ENCODE results near the genes IBSP, SPP1 and ABCG2.

- PRO-cap, result no peak
- RRBS, 2 experiments, result no CpG with 5 or more reads among the region's 6 CpGs
These were observed 33.5 kb downstream of the AFF1 start for GRCh38 chr4:86968233-86968856.

DNA sequence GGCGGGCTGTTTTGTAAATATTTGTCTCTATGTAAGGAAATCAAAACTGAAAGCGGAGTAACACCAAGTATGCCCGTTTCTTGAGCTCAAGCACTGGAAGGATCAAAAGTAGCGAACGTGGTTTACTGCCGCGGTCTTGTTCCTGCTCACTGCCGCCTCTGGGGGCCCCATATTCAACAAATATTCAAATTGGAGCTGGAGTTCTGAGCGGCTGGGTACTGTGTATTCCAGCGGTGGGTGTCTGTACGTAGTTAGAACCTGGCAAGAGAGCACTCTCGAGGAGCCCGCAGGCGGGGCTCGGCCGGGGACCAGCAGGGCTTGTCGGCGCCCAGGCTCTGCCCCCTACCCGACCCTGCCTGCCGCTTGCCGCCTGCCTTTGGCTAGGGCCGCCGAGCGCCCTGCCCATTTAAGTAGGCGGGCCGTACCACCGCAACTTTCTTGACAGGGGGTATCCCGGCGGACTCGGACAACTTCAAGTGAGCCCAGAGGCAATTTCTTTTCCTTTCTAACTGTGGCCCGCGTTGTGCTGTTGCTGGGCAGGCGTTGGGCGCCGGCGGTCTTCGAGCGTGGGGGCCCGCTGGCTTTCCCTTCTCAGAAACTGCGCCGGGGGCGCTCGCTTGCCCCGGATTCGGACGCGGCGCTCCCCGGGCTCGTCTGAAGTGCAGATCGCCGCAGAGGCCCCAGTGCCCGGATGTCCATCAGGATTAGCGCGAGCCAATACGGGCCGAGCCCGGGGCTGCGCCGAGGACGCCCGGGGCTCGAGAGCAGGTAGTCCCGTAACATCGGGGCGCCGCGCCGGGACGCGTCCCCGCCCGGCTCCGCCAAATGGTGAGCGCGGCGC is 71.9 kb downstream of the AFF1 start:
- PRO-cap, result bidirectional peak, plus-strand start at position 553 of the sequence, minus-strand start at position 378 of the sequence; bidirectional peak, plus-strand start at position 771 of the sequence, minus-strand start at position 661 of the sequence
- RRBS, 2 experiments, result 2 to 3% methylated on average over 13 of the region's 77 CpGs

- PRO-cap, result no peak
- RRBS, 2 experiments, result no CpG with 5 or more reads among the region's 4 CpGs
These were observed 135.7 kb downstream of the AFF1 start for GRCh38 chr4:87070511-87070958.

GRCh38 chr4:87118695-87119355 is 101.6 kb downstream of the KLHL8 start:
- PRO-cap, result no peak
- RRBS, 2 experiments, result no CpG with 5 or more reads among the region's 3 CpGs

GRCh38 chr4:87119667-87120346 is 100.6 kb downstream of the KLHL8 start:
- PRO-cap, result no peak
- RRBS, 2 experiments, result no CpG with 5 or more reads among the region's 7 CpGs

DNA sequence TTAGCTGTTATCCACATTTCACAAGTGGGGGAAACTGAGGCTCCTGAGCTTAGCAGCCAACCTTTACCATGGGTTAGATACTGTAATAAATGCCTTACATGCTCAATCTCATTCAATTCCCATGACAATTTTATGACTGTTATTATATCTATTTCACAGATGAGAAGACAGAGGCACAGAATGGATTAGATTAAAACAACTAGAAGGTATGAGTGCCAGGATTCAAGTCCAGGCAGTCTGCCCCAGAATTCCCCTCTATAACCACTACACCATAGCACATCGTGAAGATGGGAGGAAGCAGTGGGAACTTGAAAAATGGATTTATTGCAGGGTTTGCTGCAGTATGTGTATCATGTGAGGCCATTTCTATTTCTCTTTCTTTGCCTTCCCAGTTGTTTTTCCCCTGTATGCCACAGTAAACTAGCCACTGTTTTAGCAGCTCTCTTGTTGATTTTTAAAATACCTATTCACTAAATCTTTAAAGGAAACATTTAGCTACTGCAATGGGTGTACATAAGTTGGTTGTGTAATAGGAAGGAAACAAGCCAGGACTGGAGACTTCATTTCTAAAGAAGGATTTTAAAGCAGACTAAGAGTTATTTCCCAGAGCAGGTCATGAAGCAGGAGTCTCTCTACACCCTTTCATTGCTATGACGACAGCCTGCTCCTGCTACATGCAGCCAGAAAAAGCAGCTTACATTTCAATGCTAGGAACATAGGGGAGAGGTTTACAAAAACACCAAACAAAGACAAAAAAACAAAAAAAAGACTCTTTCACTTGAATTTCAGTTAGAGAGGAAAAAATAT is 3.8 kb downstream of the SPARCL1 start:
- PRO-cap, result no peak
- RRBS, 2 experiments, result no CpG with 5 or more reads among the region's 2 CpGs

GRCh38 chr4:87527713-87528435 is 1.3 kb downstream of the SPARCL1 start:
- PRO-cap, result no peak
- RRBS, 2 experiments, result no CpG with 5 or more reads among the region's 2 CpGs

- PRO-cap, result no peak
- RRBS, 2 experiments, result no CpG with 5 or more reads among the region's 3 CpGs
These were observed at the start of gene IBSP for GRCh38 chr4:87799323-87799817. IBSP (plus strand) TSS chr4:87799554.

DNA sequence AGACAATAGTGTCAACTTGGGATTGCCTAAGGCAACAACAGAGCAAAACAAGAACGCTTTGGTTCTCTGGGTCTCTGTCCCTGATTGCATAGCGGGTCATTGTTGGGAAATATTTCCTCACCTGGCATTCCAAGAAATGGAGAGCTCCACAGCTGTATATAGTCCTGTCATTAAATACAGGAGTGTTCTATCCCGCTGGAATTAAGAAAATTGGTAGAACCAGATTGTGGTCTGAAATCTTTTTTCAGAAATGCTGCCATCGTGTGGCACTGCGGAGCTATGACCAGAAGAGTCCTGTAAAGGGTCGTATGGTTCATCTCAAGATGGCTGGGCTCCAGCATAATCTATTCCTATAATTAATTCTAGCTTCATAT is 2.0 kb upstream of the SPP1 start:
- PRO-cap, result no peak
- RRBS, 2 experiments, result no CpG with 5 or more reads among the region's 6 CpGs

GRCh38 chr4:87975337-87975998 is at the start of gene SPP1:
SPP1 (plus strand) TSS chr4:87975714.
- PRO-cap, result unidirectional peak, plus-strand start at chr4:87975714
- RRBS, 2 experiments, result no CpG with 5 or more reads among the region's 9 CpGs

DNA sequence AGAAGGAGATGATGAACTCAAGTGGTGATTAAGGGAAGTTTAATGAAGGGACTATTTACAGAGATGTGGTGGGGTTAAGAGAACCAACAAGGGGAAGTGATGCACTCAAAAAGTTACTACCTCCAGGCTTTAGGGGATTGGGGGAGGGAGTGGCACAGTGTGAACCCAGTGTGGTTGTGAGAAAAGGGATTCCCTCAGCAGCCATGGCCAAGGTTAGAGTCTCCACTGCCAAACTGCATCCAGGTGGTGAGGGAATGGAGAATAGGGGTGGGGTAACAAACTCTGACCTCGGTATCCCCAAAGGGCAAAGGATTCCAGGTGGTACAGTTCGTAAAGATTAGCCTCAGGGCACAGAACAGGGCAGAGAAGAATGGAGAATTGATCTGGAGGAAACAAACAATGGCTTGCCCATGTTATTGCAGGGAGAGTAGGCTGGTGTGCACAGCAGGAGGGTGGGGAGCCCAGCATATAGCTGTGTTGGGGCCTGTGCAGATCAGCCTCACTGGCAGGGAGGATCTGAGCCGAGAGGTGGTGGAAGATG is 28.0 kb downstream of the PKD2 start:
- PRO-cap, result no peak
- RRBS, 2 experiments, result no CpG with 5 or more reads among the region's 3 CpGs

DNA sequence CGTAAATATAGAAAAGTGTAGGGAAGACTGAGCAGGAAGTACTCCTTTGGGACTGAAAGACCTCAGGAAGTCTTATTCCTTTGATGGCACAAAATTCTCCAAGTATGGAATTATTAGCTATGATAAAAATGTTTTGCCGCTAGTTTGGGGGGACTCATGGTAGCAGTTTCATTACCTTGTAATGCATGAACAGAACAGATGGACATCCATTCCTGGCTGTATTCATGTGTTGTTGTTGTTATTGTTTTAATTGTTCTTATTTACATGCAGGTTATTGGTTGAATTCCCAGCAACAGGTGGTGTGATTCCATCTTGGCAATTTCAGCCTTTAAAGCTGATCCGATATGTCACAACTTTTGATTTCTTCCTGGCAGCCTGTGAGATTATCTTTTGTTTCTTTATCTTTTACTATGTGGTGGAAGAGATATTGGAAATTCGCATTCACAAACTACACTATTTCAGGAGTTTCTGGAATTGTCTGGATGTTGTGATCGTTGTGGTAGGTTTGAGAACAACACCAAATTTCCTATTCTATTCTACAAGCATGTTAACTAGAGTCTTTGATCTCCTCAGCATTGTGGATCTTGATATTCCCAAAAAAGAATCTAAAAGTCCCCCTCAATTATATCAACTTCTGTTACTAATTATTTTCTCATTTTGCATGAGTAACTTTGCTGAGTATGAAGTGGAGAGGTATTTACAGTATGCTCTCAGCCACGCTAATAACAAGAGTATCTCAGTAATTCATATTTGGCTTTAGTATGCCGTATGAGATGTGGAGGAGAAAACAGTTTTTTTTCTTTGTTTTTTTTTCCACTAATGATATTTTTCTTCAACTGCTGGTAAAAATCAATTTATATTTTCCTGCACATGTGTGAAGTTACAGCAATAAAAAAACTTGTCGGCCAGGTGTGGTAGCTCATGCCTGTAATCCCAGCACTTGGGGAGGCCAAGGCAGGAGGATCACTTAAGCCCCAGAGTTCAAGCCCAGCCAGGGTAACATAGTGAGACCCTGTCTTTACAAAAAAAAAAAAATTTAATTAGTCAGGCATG is 39.3 kb downstream of the PKD2 start:
- PRO-cap, result no peak
- RRBS, 2 experiments, result no CpG with 5 or more reads among the region's 8 CpGs

- PRO-cap, result no peak
- RRBS, 2 experiments, result no CpG with 5 or more reads among the region's 10 CpGs
These were observed 57.9 kb downstream of the PKD2 start for GRCh38 chr4:88065060-88066021.

DNA sequence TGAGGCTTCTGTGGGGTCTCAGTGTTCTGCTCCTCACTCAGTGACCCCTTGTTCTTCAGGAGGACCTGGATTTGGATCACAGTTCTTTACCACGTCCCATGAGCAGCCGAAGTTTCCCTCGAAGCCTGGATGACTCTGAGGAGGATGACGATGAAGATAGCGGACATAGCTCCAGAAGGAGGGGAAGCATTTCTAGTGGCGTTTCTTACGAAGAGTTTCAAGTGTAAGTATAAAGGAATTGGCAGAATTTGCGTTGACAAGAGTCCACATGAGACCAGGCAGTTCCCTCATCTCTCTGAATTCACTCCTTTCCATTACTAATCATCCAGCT is 60.4 kb downstream of the PKD2 start:
- PRO-cap, result no peak
- RRBS, 2 experiments, result no CpG with 5 or more reads among the region's 8 CpGs

DNA sequence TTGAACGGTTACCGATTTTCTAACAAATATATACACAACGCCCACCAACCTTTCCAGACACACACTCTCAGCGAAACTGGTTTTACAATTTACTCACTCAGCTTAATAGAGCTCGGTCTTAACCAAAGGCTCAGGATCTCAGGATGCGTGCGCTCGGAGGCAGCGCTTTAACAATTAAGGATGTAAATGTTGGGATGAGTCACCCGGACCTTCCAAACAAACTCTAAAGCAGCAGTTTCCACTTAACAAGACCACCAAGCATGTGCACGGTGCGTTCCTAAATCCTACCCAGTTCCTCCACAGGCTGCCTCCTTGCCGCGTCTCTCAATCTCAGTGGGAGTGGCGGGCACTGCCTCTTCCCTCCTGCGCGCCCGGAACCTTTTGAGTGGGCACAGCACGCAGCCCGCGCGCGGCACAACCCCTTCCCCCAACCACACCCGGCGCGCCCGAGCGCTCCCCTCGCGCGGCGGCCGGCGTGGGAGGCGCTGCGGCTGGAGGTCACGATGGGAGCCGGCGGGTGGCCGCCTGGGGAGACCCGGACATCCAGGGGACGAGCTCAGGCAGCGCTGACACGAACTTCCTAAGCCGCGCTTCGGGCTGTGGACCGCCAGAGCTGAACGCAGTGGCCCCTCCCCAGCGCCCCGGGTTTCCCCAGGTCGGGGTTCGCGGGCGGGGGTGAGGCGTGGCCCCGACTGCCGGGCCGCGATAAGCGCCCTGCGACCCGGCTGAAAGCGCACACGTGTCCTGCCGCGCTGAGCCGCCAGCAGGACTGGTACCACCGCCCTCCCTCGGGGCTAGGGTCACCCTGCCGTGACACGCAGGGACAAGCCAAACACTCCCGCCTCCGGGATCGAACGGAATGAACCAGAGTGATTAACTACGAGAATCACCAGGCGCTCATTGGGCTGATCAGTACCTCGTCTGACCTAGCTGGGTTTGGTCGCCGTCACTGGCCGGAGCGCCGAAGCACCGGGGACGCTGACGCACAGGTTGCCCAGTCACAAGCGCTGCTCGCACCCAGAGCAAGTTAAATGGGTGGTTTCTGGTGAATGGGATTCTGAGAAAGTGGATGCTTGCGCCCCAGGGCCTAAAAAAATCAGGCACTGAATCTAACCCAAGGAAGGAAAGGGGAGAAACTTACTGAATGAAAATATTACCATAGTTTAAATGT is at the start of gene ABCG2:
TSS of gene ABCG2 (minus strand) at position 351 of the 1,171 bp plus-strand sequence.
- PRO-cap, result bidirectional peak, plus-strand start at position 485 of the sequence, minus-strand start at position 543 of the sequence; bidirectional peak, plus-strand start at position 912 of the sequence, minus-strand start at position 771 of the sequence; unidirectional peak, minus-strand start at position 1,033 of the sequence
- RRBS, 2 experiments, result 1 to 2% methylated on average over 21 to 32 of the region's 90 CpGs

DNA sequence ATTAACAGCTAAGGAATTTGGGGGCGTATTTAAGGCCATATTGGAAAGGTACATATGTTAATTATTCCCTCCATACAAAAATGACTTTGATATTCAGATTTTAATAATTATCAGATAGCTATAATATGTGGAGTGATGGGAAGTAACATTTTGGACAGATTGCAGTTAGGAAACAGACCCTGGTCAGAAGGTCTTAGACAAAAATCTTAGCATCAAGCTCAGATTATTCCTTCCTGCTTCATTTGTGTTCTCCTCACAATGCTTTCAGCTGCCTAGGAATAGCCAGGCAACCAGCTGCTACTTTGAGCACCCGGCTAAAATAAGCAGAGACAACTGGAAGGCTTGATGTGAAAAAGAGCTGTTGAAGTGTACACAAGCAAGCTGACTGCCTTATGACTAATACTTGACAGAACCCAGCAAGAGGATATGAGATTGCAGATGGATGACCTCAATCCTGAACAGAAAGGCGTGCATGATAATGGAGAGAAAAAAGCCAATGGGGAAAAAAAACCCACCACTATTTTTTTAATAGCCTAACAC is 37.5 kb upstream of the HERC6 start:
- PRO-cap, result no peak
- RRBS, 2 experiments, result no CpG with 5 or more reads among the region's 3 CpGs

GRCh38 chr4:88522571-88523412 is 784 bp downstream of the PIGY start:
- PRO-cap, result unidirectional peak, plus-strand start at chr4:88522786; unidirectional peak, plus-strand start at chr4:88523056; bidirectional peak, plus-strand start at chr4:88523201, minus-strand start at chr4:88523100; bidirectional peak, plus-strand start at chr4:88523268, minus-strand start at chr4:88523269; bidirectional peak, plus-strand start at chr4:88523491, minus-strand start at chr4:88523376
- RRBS, 2 experiments, result 0 to 3% methylated on average over 8 to 11 of the region's 40 CpGs

GRCh38 chr4:88635713-88636473 is 43.6 kb downstream of the HERC3 start:
- PRO-cap, result no peak
- RRBS, 2 experiments, result no CpG with 5 or more reads among the region's 4 CpGs

DNA sequence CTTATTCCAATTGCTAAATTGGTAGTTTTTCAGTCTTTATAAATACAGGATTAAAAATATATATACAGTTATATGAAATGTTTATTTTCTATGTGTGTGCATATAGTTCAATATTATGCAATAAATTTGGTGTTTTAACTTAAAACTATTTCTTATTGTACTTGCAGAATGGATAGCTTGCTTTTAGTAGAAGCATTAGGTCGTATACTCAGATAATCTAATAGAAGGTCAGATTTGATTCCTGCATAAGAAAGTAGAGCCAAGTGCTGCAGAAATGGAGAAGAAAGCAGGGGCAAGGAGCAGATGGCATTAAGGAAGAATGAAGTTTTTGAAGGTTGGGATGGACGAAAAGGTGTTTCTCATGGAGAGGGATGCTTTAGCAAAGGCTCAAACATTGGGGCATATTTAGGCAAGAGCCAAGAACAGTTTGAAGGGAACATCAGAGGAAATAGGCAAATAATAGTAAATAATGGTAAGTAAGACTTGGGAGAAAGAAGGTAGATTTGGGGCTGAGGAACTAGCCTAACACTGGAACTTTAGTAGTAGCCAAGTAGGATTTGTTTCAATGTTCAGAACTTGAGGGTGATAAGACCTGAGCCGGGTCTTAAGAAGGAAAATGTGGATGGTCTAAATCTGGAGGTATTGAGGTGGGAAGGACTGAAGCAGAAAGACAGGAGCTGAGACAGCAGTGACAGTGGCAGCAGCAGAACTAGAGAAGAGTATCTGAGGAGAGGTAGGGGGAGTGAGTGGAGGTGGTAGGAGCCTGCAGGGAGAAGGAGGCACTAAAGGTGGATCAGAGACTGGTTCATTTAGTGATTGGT is 11.0 kb upstream of the NAP1L5 start:
- PRO-cap, result no peak
- RRBS, 2 experiments, result no CpG with 5 or more reads among the region's 3 CpGs

DNA sequence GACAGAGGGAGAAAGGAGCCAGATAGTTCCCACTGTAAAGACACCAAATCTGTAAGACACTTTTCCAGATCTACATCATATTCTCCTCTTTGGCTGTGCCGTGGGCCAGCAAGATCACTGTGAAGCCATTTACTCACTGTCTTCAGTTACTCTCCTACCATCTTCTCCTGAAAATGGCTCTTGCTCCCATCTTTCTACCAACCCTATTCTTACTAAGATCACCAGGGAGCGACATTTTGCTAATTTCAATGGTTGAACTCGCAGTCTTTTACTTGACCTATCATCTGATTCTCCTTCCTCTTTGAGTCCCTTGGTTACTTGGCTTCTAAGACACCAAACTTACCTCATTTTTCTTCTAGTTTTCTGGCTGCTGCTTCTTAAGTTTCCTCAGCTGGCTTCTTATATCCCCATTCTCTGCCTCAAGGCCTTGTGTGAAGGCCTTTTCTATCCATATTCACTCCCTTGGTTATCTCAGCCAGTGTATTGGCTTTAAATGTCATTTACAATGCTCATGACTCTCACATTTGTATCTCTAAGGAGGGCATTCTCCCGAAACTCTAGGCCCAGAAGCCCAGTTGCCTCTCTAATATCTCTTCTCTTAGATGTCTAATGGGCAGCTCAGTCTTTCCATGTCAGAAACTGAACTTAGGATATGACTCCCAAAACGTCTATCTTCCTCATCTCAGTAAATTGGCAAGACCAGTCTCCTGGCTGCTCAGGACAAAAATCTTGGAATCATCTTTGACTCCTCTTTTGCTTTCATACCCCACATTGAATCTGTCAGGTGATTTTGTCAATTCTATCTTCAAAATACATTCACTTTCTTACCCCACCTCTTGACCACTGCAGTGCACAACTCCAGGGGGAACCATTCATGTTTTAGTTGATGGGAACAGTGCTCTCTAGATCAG is 80.2 kb upstream of the NAP1L5 start:
- PRO-cap, result no peak
- RRBS, 2 experiments, result no CpG with 5 or more reads among the region's 5 CpGs

All from HEK293 (cell line).